Bronchus fibroblast of lung (primary cell): ENCODE measurements around a stretch of chr11.

DNA sequence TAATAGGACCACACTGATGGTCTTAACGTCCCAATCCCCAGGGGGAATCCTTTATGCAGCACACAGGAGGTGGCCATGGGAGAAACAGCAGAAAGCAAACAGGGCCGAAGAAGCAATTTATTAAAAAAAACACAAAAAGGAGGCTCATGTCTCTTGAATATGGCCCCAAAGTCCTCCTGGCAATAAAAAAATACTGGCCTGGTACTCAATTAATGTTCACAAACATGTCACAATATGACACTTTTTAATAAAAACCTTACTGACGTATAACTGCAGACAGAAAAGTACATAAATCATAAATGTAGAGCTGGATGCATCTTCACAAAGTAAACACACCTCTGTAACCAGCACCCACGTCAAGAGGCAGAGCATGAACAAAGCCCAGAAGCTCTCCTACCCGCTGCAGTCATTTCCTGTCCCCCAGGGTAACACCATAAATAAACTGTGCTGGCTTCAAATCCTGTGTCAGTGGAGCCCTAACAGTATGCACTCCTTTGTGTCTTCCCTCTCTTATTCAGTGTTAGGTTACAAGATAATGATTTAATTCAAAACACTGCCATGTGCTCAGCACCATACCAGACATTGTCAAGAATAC is 5.8 kb downstream of the SYT13 start:
- RAMPAGE, long total RNA, result no peak

DNA sequence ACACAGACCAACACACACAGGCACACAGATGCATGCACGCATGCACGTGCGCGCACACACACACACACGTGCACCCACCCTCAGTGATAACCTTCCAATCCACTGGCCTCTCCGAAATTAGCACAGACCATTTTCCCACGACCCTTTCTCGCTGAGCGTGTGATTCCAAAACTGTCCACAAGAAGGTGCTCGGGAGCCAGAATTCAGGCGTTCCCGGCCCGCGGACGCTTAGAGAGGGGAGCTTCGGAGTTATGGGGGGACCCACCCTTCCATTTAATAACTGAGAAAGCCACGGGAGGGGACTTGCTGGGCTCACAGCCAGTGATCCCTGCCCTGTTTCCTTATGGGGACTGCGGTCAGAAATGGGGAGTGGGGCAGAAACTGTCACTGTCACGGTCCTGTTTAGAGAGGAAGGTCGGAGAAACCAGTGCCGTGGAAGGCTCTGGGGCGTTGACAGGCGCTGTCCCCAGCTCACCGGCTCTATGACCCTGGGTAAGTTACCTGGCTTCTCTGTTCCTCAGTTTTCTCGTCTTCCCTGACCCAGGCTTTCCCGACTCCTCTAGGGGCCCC is 33.6 kb upstream of the SLC35C1 start:
- RAMPAGE, long total RNA, result no peak

DNA sequence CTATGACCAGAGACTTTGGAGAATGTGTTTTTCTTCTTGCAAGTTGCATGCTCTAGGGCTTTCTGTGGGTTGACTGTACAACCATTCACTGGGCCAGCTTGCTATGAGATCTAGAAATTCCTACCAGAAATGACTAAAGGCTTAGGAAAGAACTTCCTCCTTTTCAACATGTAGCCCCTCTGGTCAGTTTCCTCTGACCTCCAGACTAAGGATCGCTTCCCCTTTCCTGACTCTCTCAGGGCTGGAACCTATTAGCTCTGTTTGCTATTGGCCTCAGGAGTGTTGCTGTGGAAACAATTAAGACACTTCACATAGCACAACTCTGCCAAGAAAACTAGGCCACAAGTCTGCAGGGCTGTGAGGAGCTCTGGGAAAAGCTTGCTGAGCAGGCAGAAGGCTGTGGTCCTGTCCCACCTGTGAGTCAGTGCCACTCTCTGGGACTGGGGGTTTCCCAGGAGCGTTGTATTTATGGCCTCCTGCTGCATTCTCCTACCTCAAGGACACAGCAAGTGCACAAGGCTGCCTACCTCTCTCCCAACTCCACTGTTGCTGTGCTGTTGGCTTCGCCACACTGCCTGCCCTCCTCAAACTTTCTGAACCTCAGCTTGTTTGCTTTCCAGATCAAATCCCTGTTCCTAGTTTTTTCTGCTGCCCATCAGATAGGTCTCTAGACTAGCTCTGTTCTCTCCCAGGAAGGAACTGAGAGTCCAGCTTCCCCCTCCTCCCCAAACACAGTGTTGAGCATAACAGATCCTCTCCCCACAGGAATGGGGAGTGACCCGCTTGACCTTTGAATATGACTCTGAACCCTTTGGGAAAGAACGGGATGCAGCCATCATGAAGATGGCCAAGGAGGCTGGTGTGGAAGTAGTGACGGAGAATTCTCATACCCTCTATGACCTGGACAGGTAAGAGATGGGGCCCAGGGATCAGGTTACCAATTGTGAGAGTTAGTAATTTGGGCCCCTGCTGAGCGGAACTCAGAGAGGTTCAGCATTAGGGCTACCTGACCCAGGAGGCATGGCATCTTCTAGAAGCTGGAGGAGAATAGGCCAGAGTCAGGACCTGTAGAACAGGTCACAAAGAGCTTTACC is 11.0 kb downstream of the CRY2 start:
- RAMPAGE, long total RNA, result no peak

DNA sequence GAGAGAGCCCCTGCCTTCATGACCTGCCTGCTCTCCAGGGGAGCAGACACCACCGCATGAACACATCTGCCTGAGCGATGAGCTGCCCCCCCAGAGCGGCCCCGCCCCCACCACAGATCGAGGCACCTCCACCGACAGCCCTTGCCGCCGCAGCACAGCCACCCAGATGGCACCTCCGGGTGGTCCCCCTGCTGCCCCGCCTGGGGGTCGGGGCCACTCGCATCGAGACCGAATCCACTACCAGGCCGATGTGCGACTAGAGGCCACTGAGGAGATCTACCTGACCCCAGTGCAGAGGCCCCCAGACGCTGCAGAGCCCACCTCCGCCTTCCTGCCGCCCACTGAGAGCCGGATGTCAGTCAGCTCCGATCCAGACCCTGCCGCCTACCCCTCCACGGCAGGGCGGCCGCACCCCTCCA is 4.7 kb downstream of the FREY1 start:
- RAMPAGE, long total RNA, result no peak

DNA sequence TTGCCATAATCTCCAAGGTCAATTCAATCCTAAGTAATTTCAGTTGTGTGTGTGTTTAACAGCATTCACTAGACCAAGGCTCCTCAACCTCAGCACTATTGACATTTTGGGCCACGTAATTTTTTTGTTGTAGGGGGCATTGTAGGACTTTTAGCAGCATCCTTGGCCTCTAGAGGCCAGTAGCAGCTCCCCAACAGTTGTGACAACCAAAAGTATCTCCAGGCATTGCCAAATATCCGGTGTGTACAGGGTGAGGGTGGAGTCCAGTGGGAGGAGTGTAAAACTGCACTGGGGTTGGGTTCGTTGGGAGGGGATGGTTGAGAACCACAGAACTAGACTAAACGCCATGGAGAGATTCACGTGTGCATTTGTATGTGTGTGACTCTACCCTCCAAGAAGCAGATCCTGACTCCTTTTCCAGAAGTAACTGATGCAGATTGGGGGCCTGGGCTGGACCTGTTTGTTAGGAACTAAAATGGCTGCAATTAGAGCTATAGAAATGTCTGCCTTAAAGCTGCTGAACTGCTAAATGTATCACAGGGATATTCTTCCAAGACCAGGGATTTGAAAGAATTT is 6.0 kb upstream of the PHF21A start:
- RAMPAGE, long total RNA, result no peak

- RAMPAGE, long total RNA, result no peak
These were observed 11.5 kb upstream of the CREB3L1 start for GRCh38 chr11:46265917-46266325.

GRCh38 chr11:46291785-46292176 is 14.3 kb downstream of the CREB3L1 start:
- RAMPAGE, long total RNA, result no peak

DNA sequence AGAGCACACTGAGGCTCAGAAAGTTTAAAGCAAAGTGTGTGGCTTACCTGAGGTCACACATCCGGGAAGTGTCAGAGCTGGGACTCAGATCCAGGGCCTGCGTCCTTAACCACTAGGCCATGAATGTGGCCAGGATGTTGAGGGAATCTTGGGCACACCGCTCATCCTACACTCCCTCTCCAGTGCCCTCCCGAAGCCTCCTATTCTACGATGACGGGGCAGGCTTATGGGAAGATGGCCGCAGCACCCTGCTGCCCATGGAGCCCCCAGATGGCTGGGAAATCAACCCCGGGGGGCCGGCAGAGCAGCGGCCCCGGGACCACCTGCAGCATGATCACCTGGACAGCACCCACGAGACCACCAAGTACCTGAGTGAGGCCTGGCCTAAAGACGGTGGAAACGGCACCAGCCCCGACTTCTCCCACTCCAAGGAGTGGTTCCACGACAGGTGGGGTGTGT is 27.2 kb upstream of the DGKZ start:
- RAMPAGE, long total RNA, result no peak

GRCh38 chr11:46363565-46364175 is 16.4 kb downstream of the DGKZ start:
- RAMPAGE, long total RNA, result no peak

DNA sequence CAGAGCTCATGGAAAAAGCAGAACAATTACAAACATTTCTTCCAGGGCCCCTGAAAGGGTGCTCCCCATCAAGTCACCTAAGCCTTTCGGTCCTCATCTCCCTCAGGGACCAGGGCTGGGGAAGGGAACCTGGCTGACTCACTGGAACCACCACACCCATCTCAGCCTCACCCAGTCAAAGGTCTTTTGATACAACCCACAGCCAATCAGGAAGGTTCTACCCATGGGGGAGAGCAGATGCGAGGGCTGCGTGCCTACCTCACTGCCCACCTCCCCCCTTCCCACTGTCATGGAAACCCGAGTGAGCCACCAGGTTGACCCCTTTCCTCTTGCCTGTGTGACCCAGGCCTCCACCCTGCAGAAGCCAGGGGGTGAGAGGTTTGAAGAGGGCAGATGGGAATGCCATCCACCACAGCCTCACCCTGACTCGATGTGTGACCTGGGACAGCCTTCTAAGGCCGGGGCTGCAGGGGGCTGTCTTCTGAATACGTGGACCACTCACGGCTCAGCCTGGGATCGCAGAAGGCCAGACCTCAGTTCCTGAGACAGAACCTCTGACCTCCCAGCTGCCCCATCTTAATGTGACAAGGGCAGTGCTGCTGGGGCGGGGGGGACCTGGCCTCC is 2.6 kb downstream of the MDK start:
- RAMPAGE, long total RNA, result no peak

GRCh38 chr11:46392323-46393422 is 1.1 kb upstream of the CHRM4 start:
- RAMPAGE, long total RNA, result no peak

GRCh38 chr11:46534834-46535133 is 59.0 kb downstream of the AMBRA1 start:
- RAMPAGE, long total RNA, result no peak

DNA sequence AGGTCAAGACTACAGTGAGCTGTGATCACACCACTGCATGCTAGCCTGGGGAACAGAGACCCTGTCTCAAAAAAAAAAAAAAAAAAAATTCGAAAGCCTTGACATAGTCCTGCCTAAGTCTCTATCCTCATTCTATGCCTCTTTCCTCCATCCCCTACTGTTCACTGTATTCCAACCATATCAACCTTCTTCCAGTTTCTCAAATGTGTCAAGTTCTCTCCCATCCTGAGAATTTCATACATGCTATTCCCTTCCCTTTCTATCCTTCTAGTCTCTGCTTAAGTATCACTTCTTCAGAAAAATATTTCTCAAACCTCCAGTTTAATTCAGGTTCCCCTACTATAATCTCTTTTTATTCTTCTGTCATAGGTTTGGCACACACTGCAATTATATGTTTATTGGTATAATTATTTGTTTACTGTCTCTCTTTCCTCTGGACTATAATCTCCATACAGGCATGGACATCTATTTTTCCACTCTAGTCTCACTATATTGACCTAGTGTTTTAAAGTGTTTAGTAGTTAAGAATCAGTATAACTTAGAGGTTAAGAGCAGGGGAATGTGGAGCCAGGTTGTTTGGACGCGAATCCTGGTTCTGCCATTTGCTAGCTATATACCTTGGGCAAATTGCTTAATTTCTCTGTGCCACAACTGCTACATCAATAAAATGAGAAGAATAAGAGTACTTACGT is 11.6 kb downstream of the AMBRA1 start:
- RAMPAGE, long total RNA, result no peak

DNA sequence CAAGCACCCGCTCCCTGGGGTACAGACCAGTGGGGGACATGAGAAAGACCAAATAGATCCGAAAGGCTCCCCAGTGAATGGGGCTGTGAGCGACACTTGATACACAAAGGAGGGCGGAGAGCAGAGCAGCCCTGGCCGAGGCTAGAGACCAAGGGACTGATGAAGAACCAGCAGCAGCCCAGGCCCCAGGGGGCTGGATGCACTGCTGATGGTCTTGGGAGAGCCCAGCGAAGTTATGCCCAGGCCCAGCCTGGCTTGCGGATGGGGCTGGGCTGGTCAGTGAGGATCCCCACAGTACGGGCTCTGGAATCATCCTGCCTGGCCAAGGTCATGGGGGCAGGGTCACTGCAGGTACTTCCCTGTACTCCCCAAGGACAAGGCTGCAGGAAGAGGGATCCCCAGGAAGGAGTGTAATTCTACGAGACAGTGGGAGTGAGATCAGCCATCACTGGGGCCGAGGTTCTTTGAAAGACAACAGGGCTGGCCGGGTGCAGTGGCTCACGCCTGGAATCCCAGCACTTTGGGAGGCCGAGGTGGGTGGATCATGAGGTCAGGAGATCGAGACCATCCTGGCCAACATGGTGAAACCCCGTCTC is 23.1 kb downstream of the ARHGAP1 start:
- RAMPAGE, long total RNA, result no peak

DNA sequence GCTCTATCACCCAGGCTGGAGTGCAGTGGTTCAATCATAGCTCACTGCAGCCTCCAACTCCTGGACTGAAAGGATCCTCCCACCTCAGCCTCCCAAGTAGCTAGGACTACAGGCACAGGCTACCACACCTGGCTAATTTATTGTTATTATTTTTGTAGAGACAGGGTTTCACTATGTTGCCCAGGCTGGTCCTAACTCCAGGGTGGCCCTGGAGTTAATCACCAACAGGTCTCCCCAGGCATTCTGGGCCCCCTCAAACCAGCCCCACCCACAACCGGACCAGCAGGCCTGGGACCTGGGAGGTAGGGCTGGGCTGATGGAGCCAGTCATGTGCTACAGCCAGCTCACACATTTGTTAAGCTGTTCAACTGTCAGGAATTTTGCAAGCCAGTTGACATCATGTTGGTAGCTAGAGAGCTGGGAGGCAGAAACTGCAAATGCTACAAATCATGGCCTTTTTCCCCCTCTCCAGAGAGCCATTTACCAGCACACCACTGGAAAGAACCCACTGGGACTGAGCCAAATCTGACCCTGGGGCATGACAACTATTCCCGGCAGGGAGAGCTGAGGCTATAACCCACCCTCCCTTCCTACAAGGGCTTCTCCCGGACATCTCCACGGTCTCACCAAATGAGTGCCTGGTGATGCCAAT is 6.9 kb downstream of the ARHGAP1 start:
- RAMPAGE, long total RNA, result no peak

GRCh38 chr11:46906506-46907065 is 11.8 kb downstream of the LRP4 start:
- RAMPAGE, long total RNA, result no peak

- RAMPAGE, long total RNA, result no peak
These were observed 15.7 kb downstream of the ARFGAP2 start for GRCh38 chr11:47160729-47161698.

DNA sequence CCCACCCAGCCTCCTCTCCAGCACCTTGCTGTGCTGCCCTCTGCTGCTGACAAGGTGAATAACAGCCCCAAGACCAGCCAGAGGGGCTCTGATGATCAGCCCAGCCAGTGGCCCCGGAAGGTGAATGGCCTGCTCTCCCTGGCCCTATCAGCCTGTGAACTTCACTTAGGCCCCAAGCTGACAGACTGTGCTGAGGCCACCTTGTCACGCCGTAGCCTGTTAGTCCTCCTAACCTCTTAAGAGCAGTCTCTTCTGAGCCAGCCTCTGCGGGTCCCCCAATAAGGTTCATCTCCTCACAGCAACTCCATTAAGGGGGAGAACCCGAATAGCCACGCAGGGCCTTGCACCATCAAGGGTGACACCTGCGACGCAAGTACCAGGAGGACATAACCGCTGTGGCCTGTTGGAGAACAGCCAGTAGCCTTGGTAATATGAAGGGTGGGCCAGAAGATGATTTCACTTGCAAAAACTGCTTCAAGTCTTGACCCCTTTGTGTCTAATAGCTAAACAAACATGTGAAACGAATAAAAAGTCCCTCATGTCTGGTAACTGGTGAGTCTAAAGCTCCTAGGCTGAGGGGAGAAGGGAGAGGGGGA is 14.9 kb downstream of the ARFGAP2 start:
- RAMPAGE, long total RNA, result no peak

DNA sequence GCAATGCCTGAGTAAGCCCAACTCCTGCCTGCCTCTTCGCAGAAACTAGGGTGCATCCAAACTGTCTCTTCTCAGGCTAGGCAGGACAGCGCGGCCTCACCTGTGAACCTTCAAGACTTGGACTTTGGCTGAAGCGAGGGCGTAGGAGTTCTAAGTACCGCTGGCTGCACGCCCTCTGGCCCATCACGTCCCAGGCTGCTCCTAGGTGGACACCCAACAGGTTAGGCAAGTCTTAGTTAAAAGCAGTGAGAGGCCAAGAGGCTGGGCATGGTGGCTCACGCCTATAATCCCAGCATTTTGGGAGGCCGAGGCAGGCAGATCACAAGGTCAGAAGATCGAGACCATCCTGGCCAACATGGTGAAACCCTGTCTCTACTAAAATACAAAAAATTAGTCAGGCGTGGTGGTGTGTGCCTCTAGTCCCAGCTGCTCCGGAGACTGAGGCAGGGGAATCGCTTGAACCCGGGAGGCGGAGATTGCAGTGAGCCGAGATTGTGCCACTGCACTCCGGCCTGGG is 1.7 kb upstream of the DDB2 start:
- RAMPAGE, long total RNA, result no peak

- RAMPAGE, long total RNA, result no peak
These were observed 9.6 kb downstream of the ACP2 start for GRCh38 chr11:47238768-47239760.